ENCODE measurements around a stretch of chr4.

GRCh38 chr4:183510357-183511079 is 5.7 kb downstream of the ING2 start:
- PRO-cap = no peak

DNA sequence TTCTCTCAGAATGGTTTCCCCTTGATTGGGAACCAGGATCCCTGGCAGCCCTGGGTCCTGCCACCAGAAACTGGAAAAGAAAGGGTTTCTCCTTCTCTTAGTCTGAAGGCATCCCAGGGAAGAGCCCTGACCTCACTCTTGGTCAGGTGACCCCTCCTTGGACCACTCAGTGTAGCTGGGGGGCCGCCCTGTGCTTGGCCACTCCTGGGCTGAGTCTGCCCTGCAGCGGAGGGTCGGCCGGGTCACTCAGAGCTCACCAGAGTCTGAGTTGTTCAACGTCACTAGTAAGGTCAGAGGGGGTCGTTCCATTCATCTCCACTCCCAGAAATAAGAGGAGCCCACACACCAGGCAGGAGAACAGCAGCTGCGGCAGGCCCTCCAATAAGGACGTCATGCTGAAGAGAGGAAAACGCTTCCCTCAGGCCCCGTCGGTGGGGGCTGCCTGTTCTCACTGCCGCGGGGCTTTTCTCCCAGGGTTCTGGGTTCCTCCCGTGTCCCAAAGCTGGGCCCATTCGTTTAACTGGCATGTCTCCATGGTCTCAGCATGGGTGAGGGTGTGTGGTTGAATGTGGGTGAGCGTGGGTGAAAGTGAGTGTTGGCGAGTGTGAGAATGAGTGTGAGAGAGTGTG is 47.4 kb downstream of the ING2 start:
- PRO-cap = no peak

DNA sequence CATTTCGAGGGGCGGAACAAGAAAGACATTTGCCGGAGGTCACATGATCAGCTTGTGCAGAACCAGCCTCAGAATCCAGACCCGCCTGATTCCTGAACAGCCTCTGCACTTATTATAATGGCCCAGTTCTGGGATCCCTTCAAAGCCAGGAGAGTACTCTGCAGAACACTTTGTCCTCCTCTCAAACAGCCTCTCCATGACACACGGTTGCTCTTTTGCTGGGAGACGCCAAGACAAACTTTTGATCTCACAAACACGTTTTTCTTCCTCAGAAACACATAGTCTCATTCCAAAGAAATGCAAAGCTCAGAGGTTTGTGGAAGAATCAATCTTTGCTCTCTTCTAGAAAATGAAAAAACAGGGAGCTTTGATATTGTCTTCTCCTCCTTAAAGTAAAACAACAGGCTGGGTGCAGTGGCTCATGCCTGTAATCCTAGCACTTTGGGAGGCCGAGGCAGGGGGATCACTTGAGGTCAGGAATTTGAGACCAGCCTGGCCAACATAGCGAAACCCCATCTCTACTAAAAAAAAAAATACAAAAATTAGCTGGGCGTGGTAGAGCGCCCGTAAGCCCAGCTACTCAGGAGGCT is 48.2 kb downstream of the RWDD4 start:
- PRO-cap = no peak

- PRO-cap = no peak
Observed at GRCh38 chr4:183806187-183806769, 98.8 kb upstream of the STOX2 start.

DNA sequence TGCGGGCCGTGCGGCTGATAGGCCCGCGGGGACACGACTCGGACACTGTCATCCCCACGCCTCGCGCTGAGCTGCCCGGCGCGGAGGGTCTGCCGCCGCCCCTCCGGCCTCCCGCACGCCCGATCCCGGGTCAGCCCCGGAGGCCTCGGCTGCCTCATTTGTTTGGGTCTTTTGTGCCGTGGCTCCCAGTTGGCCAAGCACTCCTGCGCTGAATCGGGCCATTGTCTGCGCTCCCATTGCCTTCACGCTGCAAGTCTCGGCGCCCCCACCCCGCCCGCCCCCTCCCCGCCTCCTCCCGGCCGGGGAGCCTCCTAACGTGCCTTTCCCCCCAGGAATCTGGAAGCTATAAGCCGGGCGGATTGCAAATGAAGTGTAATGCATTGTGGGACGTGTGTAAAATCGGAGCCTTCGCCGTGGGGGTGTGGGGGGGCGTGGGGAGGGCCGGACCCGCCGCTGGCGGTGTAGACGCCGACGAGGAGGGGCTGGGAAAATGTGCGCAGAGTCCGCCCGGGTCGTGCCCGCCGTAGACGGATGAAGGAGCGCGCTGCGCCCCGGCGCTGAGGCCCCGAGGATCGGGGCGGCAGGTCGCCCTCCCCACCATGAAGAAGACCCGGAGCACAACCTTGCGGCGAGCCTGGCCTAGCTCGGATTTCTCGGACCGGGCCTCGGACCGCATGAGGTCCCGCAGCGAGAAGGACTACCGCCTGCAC is 1.2 kb downstream of the STOX2 start:
- PRO-cap = no peak

- PRO-cap = no peak
Observed at GRCh38 chr4:184292828-184293362, 75.2 kb upstream of the ENPP6 start.

GRCh38 chr4:184333421-184333885 is 115.8 kb upstream of the ENPP6 start:
- PRO-cap = bidirectional peak, plus-strand start at chr4:184333669, minus-strand start at chr4:184333608

GRCh38 chr4:184385582-184386453 is 88.5 kb downstream of the IRF2 start:
- PRO-cap = bidirectional peak, plus-strand start at chr4:184385994, minus-strand start at chr4:184385742; unidirectional peak, minus-strand start at chr4:184386344

GRCh38 chr4:184390116-184390648 is 84.2 kb downstream of the IRF2 start:
- PRO-cap = no peak

GRCh38 chr4:184398761-184399501 is 75.4 kb downstream of the IRF2 start:
- PRO-cap = no peak

DNA sequence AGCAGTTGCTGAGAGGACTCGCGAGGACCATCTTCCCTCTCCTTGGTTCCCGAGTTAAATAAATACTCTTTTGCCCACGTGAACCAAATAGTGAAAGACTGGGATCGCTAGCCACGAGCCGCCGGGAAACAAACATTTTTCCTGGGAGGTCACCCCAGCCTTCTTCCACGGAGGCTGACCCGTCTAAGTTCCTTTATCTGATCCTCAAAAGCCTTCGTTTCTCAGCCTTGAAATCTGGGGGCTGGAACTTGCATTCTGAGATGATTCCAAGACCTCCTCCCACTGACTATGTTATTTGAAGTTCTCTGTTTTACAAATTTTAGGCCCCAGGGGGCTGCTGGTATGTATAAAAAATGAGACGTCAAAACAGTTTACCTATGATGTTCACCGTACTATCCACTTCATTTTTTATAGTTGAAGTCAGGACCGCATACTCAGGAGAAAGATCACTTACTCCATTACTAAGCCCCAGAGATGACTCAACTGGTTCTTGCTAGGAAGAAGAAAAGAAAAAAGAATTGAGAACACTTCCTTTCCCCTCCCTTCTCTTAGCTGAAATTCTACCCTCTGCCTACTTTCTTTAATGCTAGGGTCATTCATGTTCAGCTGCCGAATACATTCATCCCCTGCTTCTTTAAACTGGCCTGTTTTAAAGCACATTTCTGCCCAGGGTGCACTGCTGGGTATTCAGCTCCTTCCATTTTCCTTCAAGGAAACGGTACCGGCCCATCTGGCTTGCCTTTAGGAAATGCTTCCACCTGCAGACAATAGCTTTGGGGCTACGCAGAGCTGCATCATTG is 66.4 kb downstream of the IRF2 start:
- PRO-cap = no peak

DNA sequence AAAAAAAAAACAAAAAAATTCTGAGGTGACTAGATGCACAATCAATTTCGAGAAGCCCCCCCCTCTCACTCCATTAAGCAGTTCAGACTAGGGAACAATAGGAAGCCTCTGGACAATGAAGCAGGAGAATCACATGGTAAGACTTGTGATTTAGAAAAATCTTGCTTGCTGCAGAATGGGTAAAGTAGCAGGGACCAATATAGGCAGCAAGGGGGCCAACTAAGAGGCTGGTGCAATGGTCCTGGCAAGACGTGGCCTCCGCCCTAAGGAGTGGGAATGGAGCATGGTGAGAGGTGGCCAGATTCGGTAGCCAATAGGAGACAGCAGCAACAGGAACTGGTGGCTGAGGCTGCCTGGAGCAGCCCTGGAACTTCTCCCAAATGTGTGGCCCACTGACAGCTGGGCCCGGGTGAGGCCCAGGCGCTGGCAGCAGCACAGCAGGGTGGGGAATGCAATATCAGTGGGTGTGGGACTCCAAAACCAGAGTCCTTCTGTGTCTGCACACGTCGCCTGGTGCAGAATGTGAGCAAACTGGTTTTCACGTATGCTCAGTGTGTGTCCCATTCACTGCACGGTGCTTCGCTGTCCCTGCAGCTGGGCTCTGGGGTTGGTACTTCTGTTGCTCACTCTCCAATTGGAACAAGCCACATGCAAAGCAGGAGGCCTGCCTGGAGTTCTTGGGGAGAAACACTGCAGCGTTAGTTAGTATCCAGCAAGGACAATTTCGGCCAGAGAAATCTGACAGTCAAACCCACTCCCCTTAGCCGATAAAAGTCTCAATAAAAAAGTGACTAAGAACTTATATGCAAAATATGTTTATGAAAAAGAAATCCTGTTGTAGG is 14.3 kb upstream of the CENPU start:
- PRO-cap = no peak

DNA sequence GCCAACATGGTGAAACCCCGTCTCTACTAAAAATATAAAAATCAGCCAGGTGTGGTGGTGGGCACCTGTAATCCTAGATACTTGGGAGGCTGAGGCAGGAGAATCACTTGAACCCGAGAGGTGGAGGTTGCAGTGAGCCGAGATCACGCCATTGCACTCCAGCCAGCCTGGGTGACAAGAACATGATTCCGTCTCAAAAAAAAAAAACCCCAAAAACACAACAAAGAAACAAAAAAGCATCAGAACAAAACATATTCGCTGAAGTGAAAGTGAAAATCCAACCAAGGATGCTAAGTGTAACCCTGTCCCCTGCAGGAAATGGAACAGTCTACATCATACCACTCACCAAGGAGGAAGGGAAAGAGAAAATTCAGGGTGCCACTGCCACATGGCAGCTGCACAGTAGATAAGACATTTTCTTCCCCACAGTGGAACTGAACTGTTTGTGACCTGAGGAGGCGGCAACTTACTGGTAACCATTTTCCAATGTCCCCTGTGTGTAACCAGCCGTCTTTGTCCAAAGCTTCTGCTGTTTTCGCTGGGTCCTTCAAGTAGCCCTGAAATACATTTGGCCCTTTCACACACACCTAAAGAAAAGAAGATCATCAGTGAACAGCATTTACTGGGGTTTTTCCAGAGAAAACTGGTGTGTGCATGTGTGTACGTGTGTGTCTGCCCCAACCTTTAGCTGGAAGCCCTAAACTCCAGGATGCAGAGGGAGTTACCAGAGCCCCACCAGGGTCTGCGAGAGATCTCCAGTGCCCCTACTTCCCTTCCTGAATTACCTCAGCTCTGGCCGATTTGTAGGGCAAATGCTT is 28.2 kb upstream of the CENPU start:
- PRO-cap = no peak

DNA sequence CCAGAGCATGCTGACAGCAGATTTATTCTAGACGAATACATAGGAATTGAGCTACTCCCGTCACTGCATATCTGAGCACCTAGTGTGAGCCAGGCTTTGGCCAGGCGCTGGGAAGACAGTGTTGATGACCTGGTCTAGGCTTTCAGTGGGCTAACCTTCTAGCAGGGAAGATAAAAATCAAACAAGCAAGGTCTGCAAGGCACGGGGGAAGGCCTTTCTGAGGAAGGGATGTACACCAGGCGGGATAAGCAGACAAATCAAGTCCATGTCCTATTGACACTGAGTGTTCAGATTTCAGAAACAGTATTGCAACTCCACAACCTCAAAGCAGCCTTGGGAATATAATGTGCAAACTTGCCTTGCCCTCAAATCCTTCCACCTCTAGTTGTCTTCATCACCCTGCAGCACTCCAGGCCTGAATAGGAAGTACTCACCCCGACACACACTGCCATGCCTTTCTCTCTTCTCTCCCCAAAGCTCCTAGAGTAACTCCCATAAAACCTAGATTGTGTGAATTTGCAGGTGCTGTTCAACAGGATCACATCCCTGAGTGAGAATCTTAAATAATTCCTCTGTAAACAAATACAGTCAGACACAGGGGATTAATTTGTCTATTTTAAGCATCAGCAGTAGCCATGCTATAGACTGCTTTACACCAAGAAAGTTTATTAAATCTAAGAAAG is 19.6 kb downstream of the ACSL1 start:
- PRO-cap = no peak

DNA sequence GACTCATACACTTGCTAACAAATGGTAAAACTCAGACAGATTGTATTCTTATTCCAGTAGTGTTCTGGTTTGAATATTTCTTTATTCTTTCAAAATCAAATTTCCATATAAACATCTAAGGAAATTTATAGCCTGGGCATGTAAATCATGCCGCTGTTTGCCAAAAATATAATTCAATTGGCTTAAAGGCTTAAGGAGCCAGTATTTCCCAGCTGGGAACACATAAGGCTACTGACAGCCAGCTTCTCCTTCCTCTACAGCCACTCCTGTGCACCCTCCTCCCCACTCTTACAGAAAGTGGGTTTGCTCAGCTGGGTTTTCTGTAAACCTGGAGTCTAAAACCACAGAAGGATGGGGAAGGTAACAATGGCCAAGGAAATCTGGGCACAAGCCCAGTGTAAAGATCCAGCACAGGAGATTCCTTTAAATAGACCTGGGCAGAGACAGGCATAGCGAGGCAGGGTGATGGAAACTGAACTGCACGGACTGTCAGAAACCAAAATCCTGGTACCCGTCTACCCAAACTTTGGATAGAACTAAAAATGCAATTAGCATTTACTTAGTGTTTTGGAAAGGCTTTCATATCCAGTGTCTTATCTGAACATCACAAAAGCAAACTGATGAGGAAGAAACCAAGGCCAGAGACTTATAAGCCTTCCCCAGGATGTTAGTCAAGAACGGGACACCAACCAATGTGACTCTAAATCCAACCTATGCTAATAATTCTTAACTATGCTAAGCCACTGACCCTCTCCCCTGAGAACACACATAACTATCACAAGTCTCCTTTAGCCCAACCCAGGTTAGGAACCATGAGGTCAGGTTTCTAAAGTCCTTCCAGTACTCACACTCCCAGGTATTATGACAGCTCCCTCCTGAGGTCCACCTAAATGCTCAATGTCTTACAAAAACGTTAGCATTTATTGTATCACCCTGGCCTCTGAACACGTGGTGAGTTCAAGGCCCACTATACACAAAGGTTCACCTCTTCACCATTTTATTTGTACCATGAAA is 18.3 kb downstream of the ACSL1 start:
- PRO-cap = no peak

DNA sequence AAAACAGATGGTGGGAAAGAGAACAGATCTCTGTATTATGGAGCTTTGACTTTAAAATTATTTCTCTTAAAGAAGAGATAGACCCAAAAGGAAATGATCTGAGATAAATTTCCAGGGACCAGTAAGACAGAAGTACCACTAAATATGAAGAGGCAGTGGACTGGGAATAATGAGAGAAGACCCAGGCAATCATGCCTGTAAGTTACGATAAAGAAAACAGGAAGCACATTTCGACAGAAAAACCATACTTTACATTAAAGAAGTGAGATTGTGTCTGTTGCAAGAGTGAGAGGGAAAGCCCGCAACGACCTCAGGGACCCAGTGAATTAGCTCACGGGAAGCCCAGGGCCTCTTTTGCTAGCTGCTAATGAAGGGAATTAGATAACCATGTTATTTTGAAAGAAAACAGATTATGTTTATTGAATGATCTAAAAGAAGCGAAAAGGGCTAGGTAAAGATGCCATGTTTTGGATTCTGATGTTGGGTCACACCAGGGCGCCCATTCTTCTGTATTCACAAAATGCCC is 28.9 kb upstream of the ACSL1 start:
- PRO-cap = no peak

- PRO-cap = no peak
Observed at GRCh38 chr4:184898755-184899181, 73.0 kb upstream of the ACSL1 start.

- PRO-cap = no peak
Observed at GRCh38 chr4:184978199-184978536, 40.1 kb upstream of the HELT start.

DNA sequence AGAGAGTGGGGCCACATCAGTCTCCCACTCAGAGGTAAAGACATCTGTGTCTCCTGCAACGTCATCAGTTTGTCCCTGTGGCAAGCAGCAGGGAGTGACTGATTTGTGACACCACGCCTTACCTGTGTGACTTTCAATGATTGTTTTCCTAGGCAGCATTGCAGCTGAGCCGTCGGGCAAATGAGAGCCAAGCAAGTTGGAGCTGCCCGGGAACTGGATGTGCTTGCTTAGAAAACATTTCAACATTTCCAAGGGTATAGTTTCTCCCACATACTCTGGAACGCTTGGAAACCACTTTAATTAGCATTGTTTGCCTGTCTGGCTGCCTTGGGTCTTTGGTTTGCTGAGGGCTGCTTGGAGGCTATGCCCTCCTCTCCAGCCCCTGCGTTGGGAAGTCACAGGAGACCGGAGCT is 29.6 kb upstream of the HELT start:
- PRO-cap = no peak

- PRO-cap = no peak
Observed at GRCh38 chr4:185145318-185146072, 2.4 kb downstream of the SLC25A4 start.